Testis (tissue), 5 donors: ENCODE results near the gene GJB2.

DNA sequence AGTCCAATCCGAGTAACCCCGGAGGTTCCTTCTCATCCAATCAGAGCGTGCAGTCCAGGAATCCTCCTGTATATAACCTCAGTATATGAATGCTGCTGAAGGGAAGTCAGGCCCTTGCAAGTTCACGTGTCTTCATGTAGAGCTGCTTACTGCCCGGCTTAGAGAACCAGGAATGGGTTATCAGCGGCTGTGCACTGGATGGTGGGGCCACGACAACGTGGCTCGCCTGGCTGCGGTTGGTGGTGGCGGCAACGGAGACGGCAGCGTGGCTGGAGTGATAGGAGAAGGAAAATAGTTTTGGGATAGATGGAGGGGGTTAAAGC lies 63.2 kb downstream of the TUBA3C start:
- PRO-cap, 3 experiments = peak in 3 of 3 experiments; most common plus-strand start position 100 of the sequence (in 3)
- RAMPAGE, long total RNA, 2 experiments = start-site peak on the plus strand in 1 of 2 experiments, centred at position 98 of the sequence, 101 reads per replicate
- RRBS = no CpG with 5 or more reads among the region's 14 CpGs

DNA sequence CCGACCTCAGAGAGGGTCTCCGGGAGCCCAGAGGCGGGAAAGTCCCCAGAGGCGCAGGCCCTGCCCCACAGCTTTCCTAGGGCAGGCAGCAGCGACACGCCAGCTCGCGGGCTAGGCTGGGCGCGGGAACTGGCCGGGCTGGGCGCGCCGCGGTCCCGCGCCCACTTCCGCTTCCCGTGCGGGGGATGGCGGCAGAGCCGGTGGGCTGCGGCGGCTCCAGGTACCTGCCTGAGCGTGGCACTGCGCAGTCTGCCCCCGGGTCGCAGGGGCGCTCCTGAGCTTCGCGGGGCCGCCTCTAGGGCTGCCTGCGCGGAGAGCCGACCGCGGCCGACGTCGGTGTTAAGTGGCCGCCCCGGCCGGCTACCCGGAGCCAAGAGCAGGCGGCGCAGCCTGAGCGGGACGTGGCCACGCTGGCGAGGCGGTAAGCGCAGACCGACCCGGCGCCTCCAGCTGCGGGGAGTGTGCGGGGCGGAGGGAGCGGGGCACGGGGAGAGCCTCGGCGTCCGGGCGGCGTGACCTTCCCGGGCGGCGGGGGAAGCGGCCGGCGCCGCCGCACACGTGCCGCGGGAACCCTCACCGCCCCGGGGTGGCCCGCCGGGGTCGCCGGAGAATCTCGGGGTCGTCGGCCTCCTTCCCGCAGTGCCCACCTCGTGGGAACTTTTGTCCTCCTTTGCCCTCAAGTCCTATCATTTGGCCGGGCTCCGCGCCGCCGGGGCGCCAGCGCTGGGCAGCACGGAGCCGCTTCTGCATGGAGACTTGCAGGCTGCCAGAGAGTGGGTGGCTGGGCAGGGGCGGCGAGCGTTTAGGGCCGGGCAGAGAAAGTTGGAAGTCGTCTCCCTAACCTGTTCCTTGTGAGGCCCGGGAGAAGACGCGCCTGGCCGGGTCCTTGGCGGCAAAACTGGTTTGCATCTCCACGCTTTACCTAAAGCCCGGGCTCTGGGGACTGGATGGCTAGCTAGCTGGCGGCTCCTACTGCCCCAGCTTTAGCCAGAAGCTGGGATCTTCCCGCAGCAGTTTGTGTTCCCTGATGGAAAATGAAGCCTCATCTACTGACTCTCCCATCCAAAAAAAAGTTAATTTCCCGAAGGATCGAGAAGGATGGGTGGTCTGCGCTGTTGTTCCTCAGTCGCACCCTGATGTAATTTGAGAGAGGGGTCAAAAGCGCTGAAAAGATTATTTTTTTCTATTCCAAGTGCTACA lies 31.3 kb upstream of the MPHOSPH8 start:
- PRO-cap, 3 experiments = peak in 3 of 3 experiments; most common plus-strand start position 164 of the sequence (in 2); most common minus-strand start position 131 of the sequence (in 2)
- RAMPAGE, long total RNA, 2 experiments = no peak in any of the 2 experiments
- RRBS = 2% methylated on average over 69 of the region's 115 CpGs

DNA sequence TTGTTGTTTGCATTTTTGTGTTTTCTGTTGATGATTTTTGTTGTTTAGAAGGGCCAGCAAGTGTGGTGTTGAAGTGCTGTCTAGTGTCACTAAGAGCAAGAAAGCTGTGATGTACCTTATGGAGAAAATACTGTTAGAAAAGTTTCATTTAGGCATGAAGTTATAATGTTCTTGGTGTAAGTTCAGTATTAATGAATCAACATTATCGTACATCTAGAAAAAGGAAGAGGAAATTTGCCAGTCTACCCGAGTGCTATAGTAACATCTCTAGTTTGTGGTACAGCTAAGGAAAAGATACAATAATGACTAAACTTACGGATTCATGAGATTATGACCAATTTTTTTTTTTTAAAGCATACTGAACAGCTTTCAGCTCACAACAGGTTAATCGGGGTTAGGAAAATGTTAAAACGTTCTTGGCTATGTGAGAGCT lies 96.9 kb downstream of the ZMYM2 start:
- PRO-cap, 3 experiments = no peak in any of the 3 experiments
- RAMPAGE, long total RNA, 2 experiments = no peak in any of the 2 experiments
- RRBS = no CpG with 5 or more reads among the region's 5 CpGs

DNA sequence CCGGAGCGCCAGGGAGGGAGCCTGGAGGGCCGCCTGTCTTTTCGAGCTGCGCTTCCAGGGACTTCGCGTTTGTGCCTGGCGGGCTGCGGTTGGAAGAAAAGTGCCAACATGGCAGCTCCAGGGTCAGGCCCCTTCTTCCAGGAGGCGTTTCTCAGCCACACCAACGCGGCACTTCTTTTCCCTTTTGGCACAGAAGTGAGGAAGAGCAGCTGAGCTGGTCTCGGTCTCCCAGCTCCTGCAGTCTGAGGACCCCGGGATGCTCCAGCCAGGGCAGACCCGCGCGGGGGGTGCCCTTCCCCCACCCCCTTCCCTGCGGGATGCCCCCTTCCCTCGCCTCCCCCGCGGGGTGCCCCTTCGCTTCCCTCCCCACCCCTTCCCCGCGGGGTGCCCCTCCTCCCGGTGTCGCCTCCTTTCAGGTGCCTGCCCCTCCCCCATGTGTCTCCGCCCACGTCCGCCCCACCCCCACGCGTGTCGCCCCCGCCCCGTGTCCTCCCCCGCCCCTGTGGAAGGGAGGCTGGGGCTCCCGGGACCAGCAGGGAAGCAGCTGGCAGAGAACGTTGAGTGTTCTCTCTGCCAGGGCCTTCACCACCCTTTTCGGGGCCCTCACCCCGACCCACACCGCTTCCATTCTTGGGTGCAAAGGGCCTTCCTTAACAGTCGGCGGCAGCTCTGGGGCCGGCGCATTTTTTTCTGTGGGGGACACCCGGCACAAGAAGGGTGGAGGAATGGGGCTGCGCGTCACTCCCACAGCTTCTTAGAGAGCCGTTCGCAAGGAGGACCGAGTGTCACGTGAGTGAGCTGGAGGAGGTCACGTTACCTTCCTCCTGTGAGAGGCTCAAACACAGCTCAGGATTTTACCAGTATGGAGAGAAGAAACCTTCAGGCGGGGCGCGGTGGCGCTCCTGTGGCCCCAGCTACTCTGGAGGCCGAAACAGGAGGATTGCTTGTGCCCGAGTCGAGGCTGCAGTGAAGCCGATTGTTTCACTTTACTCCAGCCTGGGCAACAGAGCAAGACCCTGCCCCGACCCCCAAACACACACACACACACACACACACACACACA lies 42.0 kb downstream of the GJA3 start:
- PRO-cap, 3 experiments = peak in 3 of 3 experiments; most common plus-strand start position 535 of the sequence (in 3); most common minus-strand start position 435 of the sequence (in 3)
- RAMPAGE, long total RNA, 2 experiments = no peak in any of the 2 experiments
- RRBS = 3% methylated on average over 1 of the region's 61 CpGs

GRCh38 chr13:20192470-20193143 lies at the start of gene GJB2:
TSS of gene GJB2 (minus strand) at chr13:20192938.
- PRO-cap, 3 experiments = peak in 2 of 3 experiments; most common plus-strand start chr13:20192745 (in 2)
- RAMPAGE, long total RNA, 2 experiments = no peak in any of the 2 experiments
- RRBS = 1% methylated on average over 30 of the region's 91 CpGs

- PRO-cap, 3 experiments = no peak in any of the 3 experiments
- RAMPAGE, long total RNA, 2 experiments = no peak in any of the 2 experiments
- RRBS = 3% methylated on average over 18 of the region's 34 CpGs
These were observed 69.7 kb upstream of the GJB6 start for GRCh38 chr13:20301759-20302266.

GRCh38 chr13:20566394-20566962 lies 479 bp upstream of the IFT88 start:
- PRO-cap, 3 experiments = peak in 1 of 3 experiments; most common plus-strand start chr13:20566883 (in 1); most common minus-strand start chr13:20566806 (in 1)
- RAMPAGE, long total RNA, 2 experiments = start-site peak on the minus strand in 2 of 2 experiments, at chr13:20566755-20566853 at its widest, 11 to 31 reads per replicate
- RRBS = 2% methylated on average over 12 of the region's 30 CpGs

GRCh38 chr13:20714491-20715123 lies 11.1 kb downstream of the IL17D start:
- PRO-cap, 3 experiments = no peak in any of the 3 experiments
- RAMPAGE, long total RNA, 2 experiments = no peak in any of the 2 experiments
- RRBS = no CpG with 5 or more reads among the region's 8 CpGs

GRCh38 chr13:20721261-20722423 lies 18.1 kb downstream of the IL17D start:
- PRO-cap, 3 experiments = no peak in any of the 3 experiments
- RAMPAGE, long total RNA, 2 experiments = no peak in any of the 2 experiments
- RRBS = 6% methylated on average over 65 of the region's 93 CpGs

GRCh38 chr13:21049775-21050114 lies 11.6 kb downstream of the LATS2 start:
- PRO-cap, 3 experiments = no peak in any of the 3 experiments
- RAMPAGE, long total RNA, 2 experiments = no peak in any of the 2 experiments
- RRBS = no CpG with 5 or more reads among the region's 6 CpGs

GRCh38 chr13:21069597-21070081 lies 8.3 kb upstream of the LATS2 start:
- PRO-cap, 3 experiments = no peak in any of the 3 experiments
- RAMPAGE, long total RNA, 2 experiments = no peak in any of the 2 experiments
- RRBS = no CpG with 5 or more reads among the region's 6 CpGs

- PRO-cap, 3 experiments = peak in 3 of 3 experiments; most common plus-strand start chr13:21075626 (in 3); most common minus-strand start chr13:21075850 (in 3)
- RAMPAGE, long total RNA, 2 experiments = no peak in any of the 2 experiments
- RRBS = 3% methylated on average over 23 of the region's 68 CpGs
These were observed 14.0 kb upstream of the LATS2 start for GRCh38 chr13:21074928-21076198.

DNA sequence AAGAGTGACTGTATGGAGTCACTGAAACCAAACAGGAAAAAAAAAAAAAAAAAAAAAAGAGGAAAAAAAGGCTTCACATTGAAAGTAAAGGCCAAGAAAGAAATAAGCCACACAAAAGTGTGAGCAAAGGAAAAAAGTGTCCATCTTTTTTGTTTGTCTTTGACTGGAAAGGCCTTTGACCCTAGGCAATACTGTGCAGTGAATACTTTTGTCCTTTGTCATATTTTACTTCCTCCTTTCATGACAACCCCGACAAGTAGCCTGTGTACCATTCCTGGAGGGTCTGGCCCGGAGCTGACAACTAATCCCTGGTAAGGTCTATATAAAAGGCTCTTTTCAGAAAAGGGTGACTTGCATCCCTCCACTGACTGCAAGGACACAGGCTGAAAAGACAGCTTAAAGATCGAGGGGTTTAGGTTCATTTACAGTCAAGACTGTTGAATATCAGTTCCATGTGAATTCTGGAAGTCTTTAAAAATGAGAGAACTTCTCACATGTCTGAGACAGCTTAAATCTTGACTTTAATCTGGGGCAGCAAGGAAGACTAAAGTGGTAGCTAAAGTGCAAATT lies 13.0 kb upstream of the MICU2 start:
- PRO-cap, 3 experiments = no peak in any of the 3 experiments
- RAMPAGE, long total RNA, 2 experiments = no peak in any of the 2 experiments
- RRBS = no CpG with 5 or more reads among the region's 3 CpGs

DNA sequence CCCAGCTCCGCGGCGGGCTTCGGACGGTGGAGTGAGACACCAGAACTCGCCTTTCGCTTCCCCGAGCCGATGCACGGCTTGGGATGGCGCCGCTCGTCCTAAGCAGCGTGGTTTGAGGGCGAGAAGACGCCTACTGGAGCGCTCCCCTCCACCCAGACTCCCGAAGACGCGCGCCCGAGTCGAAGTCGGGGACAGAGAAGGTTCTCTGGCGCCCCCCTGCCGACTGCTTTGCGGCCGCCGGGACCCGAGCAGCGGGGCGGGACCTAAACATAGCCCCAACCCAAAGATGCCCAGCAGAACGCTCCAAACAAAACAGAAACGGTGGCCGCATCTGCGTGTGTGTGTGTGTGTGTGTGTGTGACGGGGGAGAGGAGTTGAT lies 671 bp upstream of the FGF9 start:
- PRO-cap, 3 experiments = peak in 2 of 3 experiments; most common minus-strand start position 159 of the sequence (in 2)
- RAMPAGE, long total RNA, 2 experiments = no peak in any of the 2 experiments
- RRBS = no CpG with 5 or more reads among the region's 37 CpGs

- PRO-cap, 3 experiments = no peak in any of the 3 experiments
- RAMPAGE, long total RNA, 2 experiments = no peak in any of the 2 experiments
- RRBS = no CpG with 5 or more reads among the region's 3 CpGs
These were observed 346.4 kb downstream of the FGF9 start for GRCh38 chr13:22017262-22017676.

DNA sequence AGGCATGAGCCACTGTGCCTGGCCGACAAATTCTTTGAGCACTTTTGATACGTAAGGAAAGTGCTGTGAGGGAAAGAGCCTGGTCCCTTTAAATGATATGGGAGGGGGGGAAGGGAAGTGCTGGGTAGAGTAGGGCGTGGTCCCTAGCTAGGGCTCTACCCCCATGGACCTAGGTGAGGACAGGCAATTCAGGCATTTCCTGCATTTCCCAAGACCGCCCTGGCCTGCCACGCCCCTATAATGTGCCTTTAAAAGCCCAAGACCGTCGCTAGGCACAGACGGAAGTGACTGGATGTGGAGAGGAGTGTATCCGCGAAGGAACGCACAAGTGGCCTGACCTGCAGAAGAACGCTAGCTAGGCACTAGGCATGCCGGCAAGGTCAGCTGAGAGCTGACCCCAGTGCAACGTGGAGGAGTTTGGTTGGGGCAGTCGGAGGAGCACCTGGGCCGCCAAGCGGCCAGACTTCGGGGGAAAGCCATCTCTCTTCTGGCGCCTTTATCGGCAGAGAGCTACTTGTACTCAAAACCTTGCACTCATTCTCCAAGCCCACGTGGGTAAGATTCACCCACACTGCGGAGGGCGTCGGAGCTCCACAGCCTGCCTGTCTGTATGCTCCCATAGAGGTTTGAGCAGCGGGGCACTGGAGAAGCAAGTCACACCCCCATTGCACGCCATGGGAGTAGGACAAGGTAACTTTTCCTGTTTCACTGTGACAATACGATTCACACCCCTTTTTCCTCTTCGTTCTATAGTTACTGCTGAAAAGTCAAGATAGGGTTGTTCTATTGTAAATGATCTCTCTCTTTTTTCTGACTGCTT lies 370.0 kb downstream of the FGF9 start:
- PRO-cap, 3 experiments = peak in 2 of 3 experiments; most common plus-strand start position 281 of the sequence (in 2)
- RAMPAGE, long total RNA, 2 experiments = start-site peak on the plus strand in 2 of 2 experiments, centred at positions 142 to 282 of the sequence, 27 to 52 reads per replicate
- RRBS = no CpG with 5 or more reads among the region's 28 CpGs

- PRO-cap, 3 experiments = no peak in any of the 3 experiments
- RAMPAGE, long total RNA, 2 experiments = no peak in any of the 2 experiments
- RRBS = no CpG with 5 or more reads among the region's 8 CpGs
These were observed 2.5 kb downstream of the SGCG start for GRCh38 chr13:23183245-23183642.

GRCh38 chr13:23355130-23355905 lies 78.2 kb downstream of the SACS start:
- PRO-cap, 3 experiments = no peak in any of the 3 experiments
- RAMPAGE, long total RNA, 2 experiments = no peak in any of the 2 experiments
- RRBS = no CpG with 5 or more reads among the region's 13 CpGs

GRCh38 chr13:23491475-23491905 lies 58.0 kb upstream of the SACS start:
- PRO-cap, 3 experiments = peak in 3 of 3 experiments; most common minus-strand start chr13:23491697 (in 3)
- RAMPAGE, long total RNA, 2 experiments = no peak in any of the 2 experiments
- RRBS = no CpG with 5 or more reads among the region's 4 CpGs

DNA sequence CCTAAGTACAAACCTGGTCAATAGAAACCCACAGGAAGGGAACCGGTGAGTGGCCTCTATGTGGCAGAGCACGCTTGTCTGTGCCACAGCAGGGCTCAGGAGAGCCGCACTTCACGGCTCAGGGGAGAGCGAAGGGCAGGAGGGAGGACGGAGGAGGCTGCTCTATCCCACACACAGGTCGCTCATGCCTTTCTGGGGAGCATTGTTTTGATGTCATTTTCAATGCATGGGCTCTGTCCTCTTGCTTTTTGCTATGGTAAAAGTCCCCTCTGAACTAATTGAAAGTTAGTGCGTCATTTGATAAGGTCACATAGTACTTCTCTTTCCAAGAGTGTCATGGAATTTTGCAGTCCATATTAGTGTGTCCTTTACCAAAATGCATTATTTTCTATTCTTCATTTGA lies 57.3 kb downstream of the TNFRSF19 start:
- PRO-cap, 3 experiments = no peak in any of the 3 experiments
- RAMPAGE, long total RNA, 2 experiments = no peak in any of the 2 experiments
- RRBS = no CpG with 5 or more reads among the region's 8 CpGs